Prostate gland (tissue), 2 donors: ENCODE results near the genes ZNF345, CATSPERG and EIF3K.

DNA sequence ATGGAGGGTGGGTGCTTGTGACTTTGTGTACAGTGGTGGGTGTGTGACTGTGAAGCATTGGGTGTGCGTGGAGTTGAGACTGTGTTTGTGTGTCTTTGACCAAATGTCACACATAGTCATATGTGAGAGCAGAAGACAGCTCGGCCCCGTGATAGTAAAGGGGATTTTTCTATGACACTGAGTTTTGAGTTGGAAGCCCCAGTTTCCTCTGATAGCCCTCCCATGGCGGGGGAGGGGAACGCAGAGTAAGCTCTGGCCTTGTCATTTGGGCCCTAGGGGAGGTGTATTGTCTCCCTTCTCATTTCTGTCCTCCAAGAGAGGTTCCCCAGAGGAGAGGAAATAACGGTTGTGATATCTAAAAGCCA, 1.1 kb upstream of the ZNF260 start:
- PRO-cap, result no peak
- RAMPAGE, long total RNA, 2 experiments, result no peak in any of the 2 experiments

- PRO-cap, result bidirectional peak, plus-strand start at chr19:36850876, minus-strand start at chr19:36850787
- RAMPAGE, long total RNA, 2 experiments, result start-site peak on the plus strand in 2 of 2 experiments, at chr19:36850874-36850906 at its widest, 36 to 37 reads per replicate; start-site peak on the minus strand in 2 of 2 experiments, at chr19:36850749-36850810 at its widest, 5 to 22 reads per replicate
Measured at GRCh38 chr19:36850632-36851596, at the start of gene ZNF345. Gene ZNF345, plus strand, starts transcription at chr19:36850876.

DNA sequence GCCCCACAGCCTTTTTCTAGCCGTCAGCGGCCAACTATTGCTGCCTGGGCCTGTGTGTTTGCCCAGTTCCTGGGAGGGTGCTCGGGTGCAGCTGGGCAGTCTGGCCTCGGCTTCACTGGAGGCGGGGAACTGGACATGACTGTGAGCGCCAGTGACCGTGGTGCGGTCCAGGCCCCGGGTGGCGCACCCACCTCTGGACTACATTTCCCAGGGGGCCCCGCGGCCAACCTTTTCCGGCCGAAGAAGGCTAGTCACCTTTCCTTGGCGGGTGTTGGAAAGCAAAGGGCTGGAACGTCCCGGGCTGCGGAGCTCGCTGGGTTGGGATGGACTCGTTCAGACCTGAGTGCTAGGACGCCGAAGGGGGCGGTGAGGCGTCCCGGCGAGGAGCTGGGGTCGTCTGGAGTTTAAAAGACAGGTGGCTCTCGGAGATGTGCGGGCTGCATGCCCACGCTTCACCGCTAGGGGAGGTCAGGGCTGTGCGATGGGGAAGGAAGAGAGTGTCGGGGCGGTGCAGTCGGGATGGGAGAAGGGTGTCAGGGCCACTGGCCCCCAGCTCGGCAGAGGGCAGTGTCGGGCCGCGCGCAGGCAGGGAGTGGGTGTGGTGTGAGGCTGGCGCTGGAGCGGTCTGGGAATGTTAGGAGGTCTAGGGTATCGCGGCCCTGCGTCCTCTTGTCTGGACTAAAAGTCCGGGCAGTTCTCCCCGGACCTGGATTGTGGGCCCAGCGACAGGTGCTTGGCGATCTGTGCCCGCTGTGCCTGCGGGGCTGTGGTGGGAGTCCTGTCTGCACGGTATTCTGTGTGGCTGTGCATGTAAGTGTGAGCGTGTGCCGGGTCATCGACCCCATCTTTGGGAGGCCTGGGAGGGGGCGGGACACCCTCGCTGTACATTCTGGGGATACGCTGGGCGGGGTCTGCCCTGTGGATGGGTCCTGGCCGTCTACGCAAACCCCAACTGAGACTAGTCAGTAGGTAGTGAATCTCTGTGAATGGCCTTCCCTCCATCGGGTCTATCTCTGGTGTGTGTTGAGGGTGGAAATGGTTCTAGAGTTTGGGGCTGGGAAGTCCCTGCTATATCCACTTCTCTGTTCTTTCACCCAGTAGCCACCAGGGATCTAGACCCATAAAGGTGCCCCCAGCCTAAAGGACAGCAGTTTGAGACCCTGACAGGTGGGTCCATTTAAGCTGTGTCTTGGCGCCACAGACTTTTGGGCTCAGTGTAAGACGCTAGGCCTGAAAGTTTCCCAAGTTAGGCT, 57.2 kb downstream of the ZNF568 start:
- PRO-cap, result bidirectional peak, plus-strand start at position 276 of the sequence, minus-strand start at position 195 of the sequence
- RAMPAGE, long total RNA, 2 experiments, result start-site peak on the plus strand in 2 of 2 experiments, centred at positions 248 to 553 of the sequence, 7 to 26 reads per replicate

DNA sequence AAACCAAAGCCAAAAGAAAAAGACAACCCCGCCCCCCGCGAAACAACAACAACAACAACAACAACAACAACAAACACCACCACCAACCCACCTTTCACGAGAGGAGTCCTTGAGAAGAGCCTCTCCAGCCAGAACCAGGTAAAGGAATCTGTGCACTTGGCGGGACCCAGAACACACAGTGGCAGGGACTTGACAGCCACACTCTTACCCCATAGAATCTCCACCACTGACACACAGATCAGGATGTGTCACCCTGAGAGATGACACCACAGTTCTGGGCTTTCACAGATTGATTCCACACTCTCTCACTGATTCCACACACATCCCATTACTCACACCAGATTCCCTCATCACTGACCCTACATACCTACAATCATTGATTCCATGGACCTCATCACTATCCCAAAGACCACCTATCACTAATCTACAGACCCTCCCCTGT, 21.3 kb upstream of the ZNF875 start:
- PRO-cap, result no peak
- RAMPAGE, long total RNA, 2 experiments, result no peak in any of the 2 experiments

- PRO-cap, result no peak
- RAMPAGE, long total RNA, 2 experiments, result no peak in any of the 2 experiments
Measured at GRCh38 chr19:37618958-37619435, 24.3 kb downstream of the ZNF540 start.

DNA sequence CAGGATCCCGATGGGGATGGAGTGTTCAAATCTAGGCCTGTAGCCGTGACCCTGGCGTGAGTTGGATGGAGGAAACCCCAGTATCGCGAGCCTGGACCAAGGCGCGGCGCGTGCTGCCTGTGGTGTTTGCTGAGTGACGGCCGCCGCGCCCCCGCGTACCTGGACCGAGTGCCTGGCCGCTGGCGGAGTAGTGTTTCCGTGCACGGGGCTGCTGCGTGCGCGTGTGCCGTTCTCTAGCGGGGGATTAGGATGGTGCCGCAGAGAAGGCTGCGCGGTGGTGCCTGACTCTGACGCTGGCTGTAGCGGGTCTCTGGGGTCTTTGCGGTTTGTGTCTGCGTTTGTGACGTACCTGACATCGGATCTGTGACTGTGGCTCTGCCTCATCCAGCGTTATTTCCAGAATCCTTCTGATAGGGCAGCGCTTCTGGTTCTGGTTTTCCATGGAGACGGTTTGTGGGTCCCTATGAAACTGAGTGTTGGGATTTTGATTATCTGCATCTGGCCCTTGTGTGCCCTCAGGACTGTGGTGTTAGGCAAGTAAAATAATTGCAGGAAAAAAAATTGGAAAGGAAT, 782 bp upstream of the ZFP30 start:
- PRO-cap, result no peak
- RAMPAGE, long total RNA, 2 experiments, result no peak in any of the 2 experiments

- PRO-cap, result no peak
- RAMPAGE, long total RNA, 2 experiments, result no peak in any of the 2 experiments
Measured at GRCh38 chr19:37980379-37980984, 73.5 kb downstream of the SIPA1L3 start.

- PRO-cap, result no peak
- RAMPAGE, long total RNA, 2 experiments, result no peak in any of the 2 experiments
Measured at GRCh38 chr19:38051965-38052361, 145.0 kb downstream of the SIPA1L3 start.

DNA sequence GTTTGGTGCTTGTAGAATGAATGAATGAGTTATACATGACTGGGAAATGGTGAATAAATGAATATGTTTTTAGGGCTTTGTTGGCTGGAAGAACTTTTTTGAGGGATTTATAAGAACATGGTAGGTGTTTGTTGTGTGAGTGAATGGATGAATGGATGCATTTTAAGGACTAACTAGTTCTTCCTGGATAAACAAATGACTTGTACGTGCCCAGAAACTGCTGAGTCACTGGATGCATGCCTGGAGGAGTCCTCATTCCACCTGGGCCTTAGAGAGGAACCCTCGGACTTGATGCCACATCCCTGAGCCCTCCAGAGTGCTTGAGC, 153.5 kb downstream of the DPF1 start:
- PRO-cap, result no peak
- RAMPAGE, long total RNA, 2 experiments, result no peak in any of the 2 experiments

GRCh38 chr19:38335738-38336751, at the start of gene CATSPERG:
Gene CATSPERG, plus strand, starts transcription at chr19:38335830.
- PRO-cap, result bidirectional peak, plus-strand start at chr19:38335871, minus-strand start at chr19:38335686; bidirectional peak, plus-strand start at chr19:38336449, minus-strand start at chr19:38336306
- RAMPAGE, long total RNA, 2 experiments, result start-site peak on the plus strand in 2 of 2 experiments, at chr19:38336433-38336543 at its widest, 19 to 26 reads per replicate

GRCh38 chr19:38352216-38352851, 16.7 kb downstream of the CATSPERG start:
- PRO-cap, result no peak
- RAMPAGE, long total RNA, 2 experiments, result no peak in any of the 2 experiments

DNA sequence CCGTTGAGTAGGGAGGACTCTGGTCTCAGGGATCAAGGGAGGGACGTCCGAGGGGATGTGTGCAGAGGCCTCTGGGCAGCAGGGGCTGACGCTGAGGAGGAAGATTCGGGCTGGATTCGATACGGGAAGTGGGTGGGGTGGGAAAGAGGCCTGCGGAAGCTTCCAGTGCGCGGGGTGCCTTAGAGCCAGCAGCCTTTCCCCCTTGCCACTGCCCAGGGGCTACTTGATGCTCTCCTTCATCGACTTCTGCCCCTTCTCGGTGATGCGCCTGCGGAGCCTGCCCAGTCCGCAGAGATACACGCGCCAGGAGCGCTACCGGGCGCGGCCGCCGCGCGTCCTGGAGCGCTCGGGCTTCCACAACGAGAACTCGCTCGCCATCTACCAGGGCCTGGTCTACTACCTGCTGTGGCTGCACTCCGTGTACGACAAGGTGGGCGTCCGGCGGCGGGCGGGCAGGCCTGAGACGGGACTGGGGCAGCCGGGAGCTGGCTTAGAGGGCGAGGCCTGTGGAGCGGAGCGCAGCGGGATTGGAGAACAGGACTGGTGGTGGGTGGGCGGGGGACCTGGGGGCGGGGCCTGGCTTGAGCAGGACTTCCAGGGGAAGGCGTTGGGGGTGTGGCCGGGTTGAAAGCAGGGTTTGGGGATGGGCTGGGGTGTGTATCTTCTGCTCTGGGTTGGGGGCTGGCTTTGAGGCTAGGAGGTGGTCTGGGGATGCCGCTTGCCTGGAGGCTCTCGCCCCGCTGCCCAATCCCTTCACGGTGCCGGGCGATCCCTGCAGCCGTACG, 12.7 kb upstream of the PSMD8 start:
- PRO-cap, result bidirectional peak, plus-strand start at position 690 of the sequence, minus-strand start at position 548 of the sequence
- RAMPAGE, long total RNA, 2 experiments, result start-site peak on the plus strand in 1 of 2 experiments, centred at position 618 of the sequence, 6 reads per replicate

DNA sequence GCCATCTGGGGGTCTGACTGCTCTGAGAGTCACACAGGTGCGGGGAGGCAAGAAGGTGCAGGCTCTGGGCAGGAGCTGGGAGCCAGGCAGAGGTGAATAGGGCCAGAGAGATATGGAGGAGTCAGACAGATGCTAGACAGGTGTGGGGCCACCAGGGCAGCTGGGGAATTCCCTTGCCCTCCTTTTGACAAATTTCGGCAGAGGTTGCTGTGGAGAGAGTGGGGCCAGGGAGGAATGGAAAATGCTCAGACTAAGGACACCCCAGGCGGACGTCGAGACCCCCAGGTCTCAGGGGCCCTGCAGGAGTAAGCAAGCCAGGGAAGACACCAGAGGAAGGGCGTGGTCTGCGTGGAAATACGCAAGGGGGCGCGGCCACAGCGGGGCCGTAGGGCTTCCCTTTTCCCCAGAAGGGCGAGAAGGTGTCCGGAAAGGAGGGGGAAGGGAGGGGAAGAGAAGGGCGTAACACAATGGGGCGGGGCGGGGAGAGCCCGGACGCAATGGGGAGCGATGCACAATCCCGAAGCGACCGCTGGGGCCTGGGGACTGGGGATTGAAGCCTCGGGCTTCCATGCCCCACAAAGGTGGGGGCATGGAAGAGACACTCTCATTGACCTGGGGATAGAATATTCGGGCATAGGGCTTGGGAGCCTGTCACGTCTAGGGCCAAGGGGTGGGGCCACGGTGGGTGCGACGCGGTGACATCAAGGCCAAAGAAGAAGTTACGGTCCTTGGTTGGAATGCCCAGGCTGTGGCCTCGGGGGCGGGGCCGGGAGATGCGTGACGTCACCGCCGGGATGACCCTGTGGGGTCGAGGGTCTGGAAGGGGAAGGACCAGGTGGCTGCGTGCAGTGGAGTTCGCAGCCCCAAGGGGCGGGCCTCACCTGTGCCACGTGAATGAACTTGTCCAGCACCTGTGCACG, 8.2 kb downstream of the RASGRP4 start:
- PRO-cap, result no peak
- RAMPAGE, long total RNA, 2 experiments, result no peak in any of the 2 experiments

- PRO-cap, result bidirectional peak, plus-strand start at chr19:38619196, minus-strand start at chr19:38618934
- RAMPAGE, long total RNA, 2 experiments, result start-site peak on the plus strand in 2 of 2 experiments, at chr19:38619181-38619236 at its widest, 892 to 1,756 reads per replicate
Measured at GRCh38 chr19:38618563-38619604, at the start of gene EIF3K. Gene EIF3K, plus strand, starts transcription at chr19:38619188.

DNA sequence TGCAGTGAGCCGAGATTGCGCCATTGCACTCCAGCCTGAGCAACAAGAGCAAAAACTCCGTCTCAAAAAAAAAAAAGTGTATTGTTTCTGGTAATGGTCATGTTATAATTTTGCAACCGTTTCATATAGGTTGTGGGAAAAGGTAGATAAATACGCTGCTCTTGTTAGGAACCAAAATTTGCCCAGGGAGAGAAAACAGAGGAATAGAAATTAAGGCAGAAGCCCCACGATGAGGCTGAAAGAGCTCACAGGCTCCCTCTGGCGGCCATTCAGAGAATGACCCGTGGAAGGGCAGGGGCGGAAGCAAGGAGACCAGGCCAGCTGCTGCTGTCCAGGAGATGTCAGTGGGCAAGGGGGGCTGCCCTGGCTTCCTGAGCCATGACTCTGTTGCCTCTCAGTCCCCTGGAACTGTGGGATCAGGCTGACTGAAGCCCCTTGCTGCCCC, 12.9 kb upstream of the ACTN4 start:
- PRO-cap, result no peak
- RAMPAGE, long total RNA, 2 experiments, result no peak in any of the 2 experiments

- PRO-cap, result no peak
- RAMPAGE, long total RNA, 2 experiments, result no peak in any of the 2 experiments
Measured at GRCh38 chr19:38638281-38638814, 9.1 kb upstream of the ACTN4 start.

GRCh38 chr19:38648897-38649421, 1.5 kb downstream of the ACTN4 start:
- PRO-cap, result bidirectional peak, plus-strand start at chr19:38649058, minus-strand start at chr19:38649068; bidirectional peak, plus-strand start at chr19:38649232, minus-strand start at chr19:38649231
- RAMPAGE, long total RNA, 2 experiments, result no peak in any of the 2 experiments

- PRO-cap, result no peak
- RAMPAGE, long total RNA, 2 experiments, result no peak in any of the 2 experiments
Measured at GRCh38 chr19:38656264-38657068, 9.0 kb downstream of the ACTN4 start.

DNA sequence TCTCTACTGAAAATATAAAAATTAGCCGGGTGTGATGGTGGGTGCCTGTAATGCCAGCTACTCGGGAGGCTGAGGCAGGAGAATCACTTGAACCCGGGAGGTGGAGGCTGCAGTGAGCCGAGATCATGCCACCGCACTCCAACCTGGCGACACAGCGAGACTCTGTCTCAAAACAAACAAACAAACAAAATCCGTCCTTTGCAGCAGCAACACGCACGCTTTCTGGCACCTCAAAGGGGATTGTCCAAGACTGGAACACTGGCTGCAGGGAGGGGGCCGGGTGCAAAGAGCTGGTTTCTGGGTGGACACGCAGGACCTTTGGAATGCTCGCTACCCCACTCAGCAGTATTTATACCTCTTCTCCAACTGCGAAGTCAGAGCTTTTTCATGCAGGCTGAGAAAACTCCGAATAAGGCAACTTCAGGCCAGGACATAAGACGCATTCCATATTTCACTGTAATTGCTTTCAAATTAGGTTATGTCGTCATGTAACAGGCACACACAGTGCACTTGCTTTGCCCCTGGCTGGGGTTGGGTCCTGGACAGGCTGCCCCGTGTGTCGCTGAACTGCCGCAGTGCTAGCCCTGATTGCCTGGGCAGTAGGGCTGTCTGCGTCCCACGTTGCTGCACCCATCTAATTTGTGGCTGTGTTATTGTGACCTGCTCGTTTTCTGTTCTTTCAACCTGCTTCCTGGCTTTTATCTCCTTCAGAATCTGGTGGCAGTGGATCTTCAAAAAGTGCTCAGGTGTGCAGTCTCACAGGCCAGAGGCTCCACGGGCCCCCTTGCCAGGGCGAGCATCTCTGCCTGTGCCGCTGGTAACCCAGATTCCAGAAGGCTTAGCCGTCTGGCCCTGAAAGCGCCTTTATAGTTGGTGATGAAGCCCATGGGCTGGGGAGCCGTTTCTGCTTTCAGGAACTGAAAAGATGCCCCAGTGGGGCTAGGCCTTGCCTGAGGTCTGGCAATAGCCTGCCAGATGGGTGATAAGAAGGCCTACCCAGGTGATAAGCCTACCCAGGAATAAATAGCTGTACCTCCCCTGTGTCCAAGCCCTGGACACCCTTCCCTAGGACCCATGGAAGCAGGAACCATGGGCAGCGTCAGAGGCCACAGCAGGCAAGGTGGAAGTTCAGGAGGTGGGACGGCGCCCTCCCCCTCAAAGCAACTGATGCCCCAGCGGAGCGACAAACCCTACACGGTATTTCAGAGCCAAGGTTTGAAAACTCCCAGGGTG, 44.7 kb downstream of the ACTN4 start:
- PRO-cap, result bidirectional peak, plus-strand start at position 531 of the sequence, minus-strand start at position 325 of the sequence
- RAMPAGE, long total RNA, 2 experiments, result no peak in any of the 2 experiments

DNA sequence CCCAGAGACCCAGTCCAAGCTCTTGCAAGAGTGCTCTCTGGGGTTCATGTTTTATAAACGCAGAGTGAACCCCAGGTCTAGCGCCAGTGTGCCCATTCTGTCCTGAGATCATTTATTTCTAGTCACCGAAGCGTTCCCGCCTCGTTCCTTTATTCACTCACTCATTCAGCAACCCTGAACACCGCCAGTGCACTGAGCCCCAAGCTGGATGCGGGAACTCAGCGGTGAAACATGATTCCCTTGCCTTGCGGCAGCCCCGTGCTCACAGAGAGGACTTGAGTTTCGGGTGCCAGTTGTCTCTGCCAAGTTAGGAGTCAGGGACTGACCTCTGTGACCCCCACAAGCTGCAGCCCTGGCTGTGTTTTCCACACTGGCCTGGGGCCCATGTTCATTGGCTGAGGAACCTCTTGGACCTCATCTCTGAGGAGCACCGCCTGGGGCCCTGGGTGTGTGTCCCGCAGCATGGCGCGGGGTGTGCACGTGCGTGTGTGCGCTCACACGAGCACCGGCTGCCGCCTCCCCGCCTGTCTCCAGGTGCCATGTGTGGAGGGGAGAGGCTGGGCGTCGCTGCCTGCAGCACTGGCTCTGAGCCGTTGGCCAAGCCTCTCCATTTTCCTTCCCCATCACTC, 31.1 kb downstream of the CAPN12 start:
- PRO-cap, result unidirectional peak, minus-strand start at position 210 of the sequence
- RAMPAGE, long total RNA, 2 experiments, result no peak in any of the 2 experiments